ENCODE results near the genes KCNA6, ANO2 and TNFRSF1A.

- PRO-cap, 3 experiments, result no peak in any of the 3 experiments
- RRBS, result no CpG with 5 or more reads among the region's 5 CpGs
Observed at GRCh38 chr12:4015394-4015932, 142.3 kb upstream of the PARP11 start.

DNA sequence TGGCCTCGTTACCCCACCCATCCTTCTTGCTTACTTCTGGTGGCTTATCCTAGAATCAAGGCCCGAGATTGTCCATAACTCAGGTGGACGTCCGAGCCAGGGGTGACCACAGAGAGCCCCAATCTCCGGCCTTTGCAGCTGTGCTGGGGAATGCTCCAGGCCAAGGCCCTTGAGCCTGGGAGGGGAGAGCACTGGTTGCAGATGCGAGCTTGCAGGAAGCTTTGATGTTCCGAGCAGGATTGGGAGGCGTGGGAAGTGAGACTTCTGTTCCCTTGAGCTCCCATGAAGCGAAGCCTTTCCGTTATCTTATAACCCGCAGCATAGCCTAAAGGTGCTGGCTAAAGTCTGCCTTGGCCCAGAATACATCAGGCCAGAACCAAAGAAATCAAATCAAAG, 151.9 kb upstream of the PARP11 start:
- PRO-cap, 3 experiments, result no peak in any of the 3 experiments
- RRBS, result no CpG with 5 or more reads among the region's 11 CpGs

GRCh38 chr12:4203883-4204318, 69.7 kb upstream of the CCND2 start:
- PRO-cap, 3 experiments, result no peak in any of the 3 experiments
- RRBS, result no CpG with 5 or more reads among the region's 1 CpG

GRCh38 chr12:4272985-4273233, 653 bp upstream of the CCND2 start:
- PRO-cap, 3 experiments, result no peak in any of the 3 experiments
- RRBS, result no CpG with 5 or more reads among the region's 14 CpGs

DNA sequence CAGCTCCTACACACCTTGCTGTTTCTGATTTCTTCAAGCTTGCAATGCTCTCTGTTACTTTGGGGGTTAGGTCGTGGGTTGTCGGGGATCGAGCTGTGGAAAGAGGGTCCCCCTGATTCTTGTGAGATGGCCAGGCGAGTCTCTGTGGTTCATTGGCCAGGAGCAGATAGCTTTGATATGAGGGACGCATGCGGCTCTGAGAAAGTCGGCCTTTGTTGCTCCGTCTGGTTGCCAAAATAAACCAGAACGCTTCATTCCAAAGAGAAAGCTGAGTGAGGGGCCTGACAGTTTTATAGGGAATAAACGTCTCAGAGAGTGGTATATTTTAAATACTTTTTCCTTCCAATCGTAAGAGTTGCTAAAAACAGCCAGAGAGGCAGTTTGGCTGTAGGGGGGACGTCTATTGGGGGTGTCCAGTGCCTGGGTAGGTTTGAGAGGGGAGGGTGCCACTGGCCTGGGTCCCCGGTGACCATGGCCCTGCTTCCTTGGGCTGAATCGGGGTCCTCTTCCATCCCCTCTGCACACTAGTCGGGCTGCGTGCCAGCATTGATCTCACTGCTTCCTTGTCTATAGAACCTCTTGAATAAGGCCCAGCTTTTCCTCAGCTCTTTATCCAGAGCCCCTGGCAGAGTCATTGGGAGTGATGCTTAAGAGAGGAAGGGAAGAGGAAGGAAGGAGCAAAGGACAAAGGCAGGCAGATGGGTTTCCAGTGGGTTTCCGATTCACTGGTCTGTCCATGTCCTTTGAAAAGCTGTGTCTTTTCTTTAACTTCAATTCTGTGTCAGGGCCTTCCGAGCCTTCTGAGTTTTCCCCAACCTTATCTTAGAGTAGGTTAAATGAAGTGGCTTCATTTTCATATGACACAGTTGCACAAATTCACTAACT, 19.1 kb downstream of the CCND2 start:
- PRO-cap, 3 experiments, result no peak in any of the 3 experiments
- RRBS, result no CpG with 5 or more reads among the region's 18 CpGs

DNA sequence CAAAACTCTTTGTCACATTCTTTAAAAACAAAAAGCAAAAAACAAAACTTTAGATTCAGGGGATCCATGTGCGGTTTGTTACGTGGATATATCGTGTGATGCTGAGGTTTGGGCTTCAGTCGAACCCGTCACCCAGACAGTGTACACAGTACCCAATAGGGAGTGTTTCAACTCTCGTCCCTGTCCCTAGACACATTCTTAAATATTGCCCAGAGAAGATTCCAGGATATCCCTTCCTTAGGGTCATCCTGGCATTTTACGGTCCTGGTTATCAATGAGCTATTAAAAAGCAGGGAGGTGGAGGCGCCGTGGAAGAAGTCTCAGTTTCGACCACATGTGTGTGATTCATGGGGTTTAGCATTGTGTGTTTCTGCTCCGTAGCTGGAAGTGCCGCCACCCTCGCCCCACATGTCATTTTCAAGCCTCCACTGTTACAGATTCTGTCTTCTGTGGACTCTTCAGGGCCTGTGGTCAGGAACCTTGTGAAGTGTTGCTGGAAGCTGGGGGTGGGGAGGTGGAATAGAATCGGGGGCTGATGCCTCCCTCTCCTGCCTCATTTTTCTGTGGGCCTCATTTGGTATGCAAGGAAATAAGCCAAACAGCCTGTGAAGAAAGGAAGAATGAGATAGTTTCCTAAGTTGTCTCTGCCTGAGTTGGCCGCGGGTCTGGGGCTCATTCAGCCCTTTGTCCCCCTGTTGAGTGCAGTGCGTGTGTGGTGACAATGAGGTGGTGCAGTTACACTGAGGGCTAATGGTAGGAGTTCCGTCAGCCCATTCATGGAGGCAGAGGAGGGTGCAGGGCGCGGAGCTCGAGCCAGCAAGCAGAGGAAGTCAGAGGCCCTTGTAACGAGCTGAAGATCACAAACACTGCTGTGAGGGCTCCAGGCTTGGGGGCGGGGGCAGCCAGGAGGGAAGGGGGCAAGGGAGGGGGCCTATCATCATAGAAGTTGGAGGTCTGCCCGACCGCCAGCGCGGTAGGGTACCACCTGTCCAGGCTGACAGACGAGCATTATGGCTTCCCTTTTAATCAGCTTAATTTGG, 20.1 kb downstream of the CCND2 start:
- PRO-cap, 3 experiments, result no peak in any of the 3 experiments
- RRBS, result no CpG with 5 or more reads among the region's 28 CpGs

GRCh38 chr12:4294496-4294769, 20.9 kb downstream of the CCND2 start:
- PRO-cap, 3 experiments, result no peak in any of the 3 experiments
- RRBS, result no CpG with 5 or more reads among the region's 5 CpGs

- PRO-cap, 3 experiments, result no peak in any of the 3 experiments
- RRBS, result no CpG with 5 or more reads among the region's 2 CpGs
Observed at GRCh38 chr12:4567107-4567580, 5.1 kb downstream of the DYRK4 start.

DNA sequence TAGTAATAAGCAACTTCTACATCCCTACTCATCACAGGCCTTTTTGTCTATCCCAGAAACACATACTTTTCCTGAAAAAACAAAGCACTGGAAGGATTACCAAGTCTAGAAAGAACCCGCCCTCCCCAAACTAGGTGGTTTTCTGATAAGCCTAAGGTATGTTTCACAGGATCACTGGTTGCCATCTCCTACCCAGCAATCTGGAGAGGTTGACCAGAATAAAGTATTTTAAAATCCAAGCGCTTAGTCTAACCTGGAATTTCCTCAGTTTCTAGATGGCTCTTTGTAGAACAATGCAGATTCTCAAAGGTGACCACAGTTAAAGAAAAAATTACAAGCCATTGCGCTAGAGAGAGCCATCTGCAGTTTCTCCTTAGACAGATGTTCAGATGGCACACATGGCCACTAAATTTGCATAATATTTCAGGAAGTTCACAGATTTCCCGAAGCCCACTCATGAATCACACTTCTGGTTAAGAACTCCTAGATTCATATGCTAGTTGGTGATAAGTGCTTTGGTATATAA, 893 bp downstream of the AKAP3 start:
- PRO-cap, 3 experiments, result no peak in any of the 3 experiments
- RRBS, result no CpG with 5 or more reads among the region's 4 CpGs

GRCh38 chr12:4700276-4701003, 19.8 kb upstream of the GALNT8 start:
- PRO-cap, 3 experiments, result no peak in any of the 3 experiments
- RRBS, result no CpG with 5 or more reads among the region's 12 CpGs

DNA sequence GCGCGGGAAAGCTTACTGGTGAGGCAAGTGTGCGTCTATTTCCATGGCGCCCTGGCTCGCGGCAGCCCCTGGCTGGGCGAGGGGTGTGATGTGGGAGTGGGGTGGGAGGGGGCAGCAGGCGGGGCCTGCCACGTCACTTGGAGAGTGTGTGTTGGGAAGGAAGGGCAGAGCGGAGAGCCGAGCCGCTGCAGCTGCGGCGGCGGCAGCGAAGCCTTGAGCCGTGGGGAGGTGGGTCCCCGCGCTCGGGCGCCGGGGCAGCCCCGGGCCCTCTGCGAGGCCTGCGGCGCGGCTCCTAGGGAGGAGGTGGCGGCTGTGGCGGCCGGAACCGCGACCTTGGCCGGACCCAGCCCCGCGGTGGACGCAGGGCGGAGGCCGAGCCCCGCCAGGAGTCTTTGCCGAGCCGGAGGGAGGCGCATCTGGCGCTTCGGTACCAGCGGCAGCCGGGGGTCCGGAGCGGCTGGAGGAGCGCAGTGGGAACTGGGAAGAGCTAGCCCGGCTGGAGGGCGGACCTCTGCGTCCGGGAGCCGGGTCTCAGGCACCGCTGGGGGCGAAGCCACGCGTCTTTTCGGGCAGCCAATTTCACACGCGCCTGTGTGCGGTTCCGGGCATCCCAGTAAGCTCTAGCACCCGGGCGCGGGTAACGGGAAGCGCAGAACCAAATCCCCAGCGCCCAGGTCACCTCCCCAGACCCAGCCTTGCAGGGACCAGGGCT, at the start of gene KCNA6:
KCNA6 (plus strand) TSS at position 167 of the 712 bp plus-strand sequence.
- PRO-cap, 3 experiments, result peak in 2 of 3 experiments; most common plus-strand start position 136 of the sequence (in 2)
- RRBS, result 2% methylated on average over 35 of the region's 69 CpGs

DNA sequence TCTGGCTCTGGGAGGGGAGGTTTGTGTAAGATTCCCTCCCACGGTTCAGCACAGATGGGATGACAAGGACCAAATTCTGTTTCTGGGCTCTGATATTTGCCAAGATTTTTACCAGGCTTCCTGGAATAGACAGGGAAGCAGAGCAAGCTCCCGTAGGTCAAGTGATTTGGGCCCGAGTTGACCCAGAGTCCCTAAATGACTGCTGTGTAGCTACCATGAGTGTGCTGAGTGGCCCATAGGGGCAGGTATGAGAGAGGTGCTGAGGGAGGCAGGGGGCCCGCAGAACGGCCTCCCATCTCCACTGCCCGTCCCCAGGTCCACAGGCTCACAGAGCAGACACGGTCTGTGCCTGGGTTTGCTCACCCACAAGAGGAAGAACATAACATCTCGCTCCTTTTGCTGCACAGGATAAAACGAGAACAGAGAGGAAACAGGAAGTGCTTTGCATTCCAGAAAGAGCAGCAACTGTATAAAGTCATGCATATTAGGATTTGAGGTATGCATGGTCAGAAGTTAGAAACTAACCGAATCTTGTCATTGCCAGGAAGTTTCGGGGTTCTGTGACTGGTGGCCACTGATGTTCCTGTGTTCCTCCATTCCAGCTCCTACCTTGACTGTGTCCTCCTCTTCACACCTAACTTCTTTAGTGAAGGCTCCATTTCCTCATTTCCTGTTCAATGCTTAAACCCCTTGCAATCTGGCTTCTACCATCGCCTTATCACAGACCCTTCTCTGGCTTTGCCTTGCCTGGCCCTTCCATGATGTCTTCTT, 24.9 kb downstream of the NTF3 start:
- PRO-cap, 3 experiments, result peak in 1 of 3 experiments; most common minus-strand start position 347 of the sequence (in 1)
- RRBS, result no CpG with 5 or more reads among the region's 12 CpGs

- PRO-cap, 3 experiments, result no peak in any of the 3 experiments
- RRBS, result 8% methylated on average over 34 of the region's 70 CpGs
Observed at GRCh38 chr12:5944515-5945613, at the start of gene ANO2. Gene ANO2, minus strand, starts transcription at chr12:5945259.

- PRO-cap, 3 experiments, result no peak in any of the 3 experiments
- RRBS, result no CpG with 5 or more reads among the region's 7 CpGs
Observed at GRCh38 chr12:6074339-6074857, 50.1 kb downstream of the VWF start.

GRCh38 chr12:6115975-6117313, 8.0 kb downstream of the VWF start:
- PRO-cap, 3 experiments, result no peak in any of the 3 experiments
- RRBS, result no CpG with 5 or more reads among the region's 25 CpGs

GRCh38 chr12:6324019-6324401, 13.5 kb downstream of the PLEKHG6 start:
- PRO-cap, 3 experiments, result peak in 1 of 3 experiments; most common minus-strand start chr12:6324077 (in 1)
- RRBS, result no CpG with 5 or more reads among the region's 13 CpGs

DNA sequence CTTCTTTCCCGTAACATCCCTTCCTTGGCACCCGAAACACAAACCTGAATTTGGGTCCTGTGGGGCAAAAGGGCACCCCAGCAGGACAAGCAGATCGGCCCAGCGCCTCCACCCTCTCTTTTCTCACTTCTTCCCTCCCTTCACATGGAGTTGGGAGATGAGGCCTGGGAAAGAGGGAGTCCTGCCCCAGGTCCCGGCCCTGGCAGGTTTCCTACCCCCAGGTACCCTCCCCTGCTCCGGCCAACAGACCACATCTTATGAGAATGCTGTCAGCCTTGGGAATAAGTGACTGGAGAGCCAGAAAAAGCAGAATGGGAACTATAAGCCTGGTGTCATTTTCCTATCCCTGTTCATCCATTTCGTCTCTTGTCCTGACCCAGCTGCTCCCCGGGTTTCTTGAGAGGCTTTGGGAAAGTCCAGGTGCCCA, 13.9 kb downstream of the PLEKHG6 start:
- PRO-cap, 3 experiments, result no peak in any of the 3 experiments
- RRBS, result no CpG with 5 or more reads among the region's 8 CpGs

DNA sequence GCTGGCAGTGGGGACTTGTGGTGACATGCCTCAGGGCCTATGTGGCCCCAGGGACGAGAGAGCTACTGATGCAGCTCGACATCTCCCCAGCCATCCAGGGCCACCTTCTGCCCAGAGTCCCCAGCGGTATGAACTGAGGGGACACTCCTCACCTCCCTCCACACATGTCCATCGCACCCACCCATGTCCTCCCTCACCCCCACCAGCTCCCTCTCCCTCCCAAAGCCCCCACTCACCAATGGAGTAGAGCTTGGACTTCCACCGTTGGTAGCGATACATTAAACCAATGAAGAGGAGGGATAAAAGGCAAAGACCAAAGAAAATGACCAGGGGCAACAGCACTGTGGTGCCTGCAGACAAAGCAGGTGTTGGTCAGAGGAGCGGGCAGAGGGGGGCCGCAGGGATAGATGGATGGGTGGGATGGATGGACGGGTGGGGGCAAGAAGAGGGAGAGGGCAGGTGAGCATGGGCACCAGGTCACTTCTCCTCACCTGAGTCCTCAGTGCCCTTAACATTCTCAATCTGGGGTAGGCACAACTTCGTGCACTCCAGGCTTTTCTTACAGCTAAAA, 11.4 kb downstream of the TNFRSF1A start:
- PRO-cap, 3 experiments, result no peak in any of the 3 experiments
- RRBS, result no CpG with 5 or more reads among the region's 10 CpGs

GRCh38 chr12:6336079-6336549, 5.8 kb downstream of the TNFRSF1A start:
- PRO-cap, 3 experiments, result peak in 3 of 3 experiments; most common plus-strand start chr12:6336419 (in 3); most common minus-strand start chr12:6336290 (in 2)
- RRBS, result no CpG with 5 or more reads among the region's 4 CpGs

- PRO-cap, 3 experiments, result peak in 3 of 3 experiments; most common plus-strand start chr12:6341501 (in 1); most common minus-strand start chr12:6342004 (in 2)
- RRBS, result no CpG with 5 or more reads among the region's 22 CpGs
Observed at GRCh38 chr12:6341474-6342430, at the start of gene TNFRSF1A. Gene TNFRSF1A, minus strand, starts transcription at chr12:6342076.